H1 (cell line): ENCODE measurements around the gene SPATC1L.

GRCh38 chr21:45706468-45706894 is 63.0 kb downstream of the PCBP3 start:
- RRBS = no CpG with 5 or more reads among the region's 1 CpG
CAGE:
- cytosol, long polyA plus RNA = no peak
- long polyA plus RNA = no peak
- nucleus, long polyA plus RNA = no peak

DNA sequence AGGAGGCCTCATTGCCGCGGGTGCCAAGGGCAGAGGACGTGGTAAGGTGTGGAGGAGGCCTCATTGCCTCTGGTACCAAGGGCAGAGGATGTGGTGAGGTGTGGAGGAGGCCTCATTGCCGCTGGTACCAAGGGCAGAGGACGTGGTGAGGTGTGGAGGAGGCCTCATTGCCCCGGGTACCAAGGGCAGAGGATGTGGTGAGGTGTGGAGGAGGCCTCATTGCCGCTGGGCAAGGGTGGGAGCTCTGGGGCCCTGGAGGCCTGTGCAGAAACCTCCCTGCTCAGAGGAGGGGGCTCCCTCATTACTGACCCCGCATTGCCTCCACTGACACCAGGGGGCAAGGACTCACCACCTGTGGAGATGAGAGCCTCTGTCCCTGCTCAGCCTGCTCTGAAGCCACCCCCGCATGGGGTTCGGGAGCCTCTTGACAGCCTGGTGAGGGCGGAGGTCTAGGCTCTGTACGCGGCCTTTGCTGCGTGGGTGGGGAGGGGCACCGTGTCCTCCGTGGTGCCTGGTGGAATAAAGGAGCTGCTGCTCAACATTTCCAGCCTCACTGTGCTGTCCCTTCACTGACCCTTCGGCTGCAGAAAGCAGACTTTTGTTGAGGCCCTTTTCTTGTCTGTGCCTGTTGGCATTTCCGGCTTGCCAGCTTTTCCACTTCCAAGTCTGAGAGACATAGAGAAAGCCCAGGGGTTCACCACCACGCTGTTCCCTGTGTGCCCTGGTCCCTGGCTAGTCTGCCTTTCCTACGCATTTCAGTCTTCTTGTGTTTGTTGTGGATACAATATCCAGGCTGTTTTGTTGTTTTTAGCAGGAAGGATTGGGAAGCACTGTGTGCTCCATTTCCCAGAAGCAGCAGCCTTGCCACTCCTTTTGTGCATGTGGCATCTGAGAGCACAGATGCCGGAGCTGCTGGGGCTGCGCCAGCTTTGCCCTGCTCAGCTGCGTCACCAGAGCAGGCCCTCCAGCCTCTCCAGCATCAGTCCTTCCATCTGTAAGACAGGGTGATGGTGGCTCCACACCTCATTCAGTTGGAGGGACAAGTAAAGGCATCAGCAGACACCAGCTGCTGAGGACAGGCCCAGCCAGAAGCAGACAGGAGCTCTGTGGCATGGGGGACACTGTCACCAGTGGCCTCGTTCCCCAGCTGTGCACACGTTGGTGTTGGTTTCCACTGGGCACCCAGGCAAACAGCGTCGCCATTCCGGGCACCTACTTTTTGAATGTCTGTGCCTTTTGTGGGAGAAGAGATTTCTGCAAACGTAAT is 94.7 kb upstream of the COL6A1 start:
- RRBS = no CpG with 5 or more reads among the region's 29 CpGs
CAGE:
- cytosol, long polyA plus RNA = no peak
- long polyA plus RNA = no peak
- nucleus, long polyA plus RNA = no peak

DNA sequence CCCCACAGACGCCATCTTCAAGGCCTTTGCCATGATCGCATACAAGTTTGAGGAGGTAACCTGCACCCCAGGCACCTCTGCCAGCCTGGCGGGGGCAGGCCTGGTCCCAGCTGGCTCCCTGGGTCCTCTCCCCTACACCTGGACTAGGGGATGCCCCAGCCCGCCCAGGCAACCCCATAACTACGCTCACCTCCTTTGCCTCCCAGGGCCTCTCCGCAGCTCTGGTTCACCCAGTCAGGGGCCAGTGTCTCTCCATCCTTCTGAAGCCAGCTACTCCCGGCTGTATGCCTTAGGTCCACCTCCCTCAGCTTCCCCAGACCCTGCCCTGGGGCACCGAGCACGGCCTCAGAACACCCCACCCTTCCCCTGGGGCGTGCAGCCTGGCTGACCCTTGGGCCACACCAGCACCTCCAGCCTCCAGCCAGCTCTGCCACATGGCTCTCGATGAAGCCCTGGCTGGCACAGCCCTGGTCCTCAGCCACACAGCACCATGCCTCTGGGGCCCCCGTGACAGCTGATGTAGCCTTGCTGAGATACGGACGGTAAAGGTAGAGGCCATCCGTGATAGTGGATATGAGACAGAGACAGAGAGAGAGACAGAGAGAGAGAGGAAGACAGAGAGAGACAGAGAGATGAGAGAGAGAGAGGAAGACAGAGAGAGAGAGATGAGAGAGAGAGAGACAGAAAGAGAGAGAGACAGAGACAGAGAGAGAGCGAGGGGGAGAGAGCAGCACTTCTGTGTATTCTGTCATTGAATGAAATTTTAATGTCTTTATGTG is 80.3 kb upstream of the COL6A1 start:
- RRBS = no CpG with 5 or more reads among the region's 16 CpGs
CAGE:
- cytosol, long polyA plus RNA = no peak
- long polyA plus RNA = no peak
- nucleus, long polyA plus RNA = no peak

DNA sequence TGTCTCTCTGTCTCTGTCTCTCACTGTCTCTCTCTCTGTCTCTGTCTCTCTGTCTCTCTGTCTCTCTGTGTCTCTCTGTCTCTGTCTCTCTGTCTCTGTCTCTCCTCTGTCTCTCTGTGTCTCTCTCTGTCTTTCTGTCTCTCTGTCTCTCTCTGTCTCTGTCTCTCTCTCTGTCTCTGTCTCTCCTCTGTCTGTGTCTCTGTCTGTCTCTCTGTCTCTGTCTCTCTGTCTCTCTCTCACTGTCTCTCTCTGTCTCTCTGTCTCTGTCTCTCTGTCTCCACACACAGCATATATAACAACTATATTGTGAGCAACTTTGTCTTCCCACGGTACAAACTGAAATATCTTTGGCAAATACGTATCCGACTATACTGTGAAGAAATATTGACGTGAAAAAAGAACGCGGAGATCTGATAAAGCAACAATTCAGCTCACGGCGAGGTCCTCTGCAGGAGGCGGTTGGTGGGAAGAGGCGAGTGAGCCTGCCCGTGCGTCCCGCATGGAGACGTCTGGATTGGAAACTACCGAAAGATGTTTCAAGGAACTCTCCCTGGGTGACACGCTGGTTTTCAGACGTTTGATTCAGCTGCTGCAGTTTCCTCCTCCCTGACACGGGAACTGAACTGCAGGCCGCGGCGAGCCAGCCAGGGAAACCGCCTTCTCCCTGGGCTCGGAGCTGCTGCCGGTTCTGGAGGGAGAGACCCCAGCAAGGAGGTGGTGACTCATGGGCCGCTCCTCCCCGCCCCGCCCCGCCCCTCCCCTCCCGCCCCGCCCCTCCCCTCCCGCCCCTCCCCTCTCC is 533 bp upstream of the COL6A1 start:
- RRBS = no CpG with 5 or more reads among the region's 31 CpGs
CAGE:
- cytosol, long polyA plus RNA = start-site peak on the minus strand centred at position 691 of the sequence, 72 bp wide, 5 reads
- long polyA plus RNA = no peak
- nucleus, long polyA plus RNA = no peak

GRCh38 chr21:45986348-45986825 is 4.8 kb downstream of the COL6A1 start:
- RRBS = 83% methylated on average over 6 of the region's 20 CpGs
CAGE:
- cytosol, long polyA plus RNA = no peak
- long polyA plus RNA = no peak
- nucleus, long polyA plus RNA = no peak

GRCh38 chr21:46000389-46001422 is 19.1 kb downstream of the COL6A1 start:
- RRBS = 90% methylated on average over 10 of the region's 52 CpGs
CAGE:
- cytosol, long polyA plus RNA = no peak
- long polyA plus RNA = no peak
- nucleus, long polyA plus RNA = no peak

DNA sequence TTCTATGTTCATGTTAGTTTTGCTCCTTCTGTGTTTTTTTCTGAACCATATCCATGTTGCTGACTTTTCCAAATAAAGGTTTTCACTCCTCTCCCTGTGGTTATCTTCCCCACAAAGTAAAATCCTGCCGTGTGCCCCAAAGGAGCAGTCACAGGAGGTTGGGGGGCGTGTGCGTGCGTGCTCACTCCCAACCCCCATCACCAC is 23.3 kb downstream of the COL6A1 start:
- RRBS = no CpG with 5 or more reads among the region's 4 CpGs
CAGE:
- cytosol, long polyA plus RNA = no peak
- long polyA plus RNA = no peak
- nucleus, long polyA plus RNA = no peak

DNA sequence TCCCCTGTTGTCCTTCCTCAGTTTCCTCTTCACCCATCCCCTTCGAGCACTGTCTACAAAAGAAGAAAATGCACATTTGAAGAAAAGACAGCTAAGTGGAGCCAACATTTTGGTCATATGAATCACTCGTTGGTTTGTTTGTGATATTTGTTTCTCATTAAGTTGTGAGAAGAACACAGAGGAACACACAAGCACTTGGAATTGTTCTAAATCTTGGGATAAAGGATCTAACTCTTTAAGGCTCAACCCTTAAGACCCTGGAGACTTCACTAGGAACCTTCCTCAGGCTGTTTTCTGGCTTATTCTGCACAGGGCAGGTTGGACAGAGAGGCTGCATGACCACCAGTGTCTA is 35.4 kb upstream of the COL6A2 start:
- RRBS = no CpG with 5 or more reads among the region's 2 CpGs
CAGE:
- cytosol, long polyA plus RNA = no peak
- long polyA plus RNA = no peak
- nucleus, long polyA plus RNA = no peak

- RRBS = 95% methylated on average over 24 of the region's 60 CpGs
CAGE:
- cytosol, long polyA plus RNA = no peak
- long polyA plus RNA = no peak
- nucleus, long polyA plus RNA = no peak
Measured at GRCh38 chr21:46112074-46112761, 14.3 kb downstream of the COL6A2 start.

DNA sequence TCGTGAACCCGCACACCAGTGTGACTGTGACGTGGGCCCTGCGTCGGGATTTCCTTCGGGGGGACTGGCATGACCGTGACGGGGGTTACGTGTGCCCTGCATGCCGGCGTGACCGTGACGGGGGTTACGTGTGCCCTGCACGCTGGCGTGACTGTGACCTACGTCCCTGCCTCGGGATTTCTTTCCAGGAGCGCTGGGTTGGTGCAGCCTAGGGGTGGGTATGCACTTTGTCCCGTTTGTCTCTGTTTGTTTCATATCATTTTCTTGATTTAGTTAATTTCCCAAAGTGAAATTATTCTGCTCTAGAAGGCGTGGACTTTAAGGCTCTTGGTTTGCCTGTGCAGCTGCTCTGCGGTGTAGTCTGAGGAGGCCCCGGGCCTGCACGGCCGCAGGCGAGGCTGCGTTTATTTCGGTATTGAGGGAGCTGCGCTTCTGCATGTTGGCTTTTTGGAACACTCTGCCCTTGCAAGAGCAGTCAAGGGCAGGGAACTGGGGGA is 3.0 kb downstream of the FTCD start:
- RRBS = no CpG with 5 or more reads among the region's 29 CpGs
CAGE:
- cytosol, long polyA plus RNA = no peak
- long polyA plus RNA = no peak
- nucleus, long polyA plus RNA = no peak

DNA sequence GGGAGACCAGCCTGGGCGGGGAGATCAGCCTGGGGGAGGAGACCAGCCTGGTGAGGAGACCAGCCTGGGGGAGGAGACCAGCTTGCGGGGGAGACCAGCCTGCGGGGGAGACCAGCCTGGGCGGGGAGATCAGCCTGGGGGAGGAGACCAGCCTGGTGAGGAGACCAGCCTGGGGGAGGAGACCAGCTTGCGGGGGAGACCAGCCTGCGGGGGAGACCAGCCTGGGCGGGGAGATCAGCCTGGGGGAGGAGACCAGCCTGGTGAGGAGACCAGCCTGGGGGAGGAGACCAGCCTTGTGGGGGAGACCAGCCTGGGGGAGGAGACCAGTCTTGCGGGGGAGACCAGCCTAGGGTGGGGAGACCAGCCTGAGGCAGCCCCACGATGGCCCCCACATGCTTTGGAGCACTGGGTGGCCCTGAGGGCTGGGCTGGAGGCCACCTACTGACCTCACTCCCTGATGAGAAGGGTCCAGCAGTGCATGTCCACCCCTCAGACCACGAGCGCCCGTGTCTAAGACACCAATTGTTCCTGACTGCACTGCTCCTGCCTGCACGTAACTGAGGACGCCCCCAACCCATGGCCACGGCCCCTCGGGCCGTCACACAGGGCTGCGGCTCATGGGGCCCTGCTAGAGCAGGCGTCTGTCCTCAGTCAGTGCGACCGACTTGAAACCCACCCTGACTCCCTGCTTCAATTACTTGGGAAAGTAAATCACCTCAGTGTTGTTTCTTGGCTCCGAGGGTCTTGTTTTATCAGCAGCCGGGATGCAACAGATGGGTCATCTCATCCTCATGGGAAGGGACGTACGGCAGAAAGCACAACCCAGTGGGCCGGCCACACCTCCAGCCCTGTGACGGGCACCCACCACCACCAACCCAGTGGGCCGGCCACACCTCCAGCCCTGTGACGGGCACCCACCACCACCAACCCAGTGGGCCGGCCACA is at the start of gene SPATC1L:
Gene SPATC1L (minus strand): TSS at position 819 of the 945 bp plus-strand sequence.
- RRBS = 1% methylated on average over 4 of the region's 30 CpGs
CAGE:
- cytosol, long polyA plus RNA = start-site peak on the minus strand centred at position 802 of the sequence, 45 bp wide, 2,202 reads
- long polyA plus RNA = start-site peak on the minus strand centred at position 802 of the sequence, 53 bp wide, 2,183 and 1,544 reads in 2 replicates
- nucleus, long polyA plus RNA = start-site peak on the minus strand centred at position 800 of the sequence, 40 bp wide, 1,321 reads

GRCh38 chr21:46249976-46251124 is 21.8 kb upstream of the LSS start:
- RRBS = no CpG with 5 or more reads among the region's 10 CpGs
CAGE:
- cytosol, long polyA plus RNA = no peak
- long polyA plus RNA = no peak
- nucleus, long polyA plus RNA = no peak

DNA sequence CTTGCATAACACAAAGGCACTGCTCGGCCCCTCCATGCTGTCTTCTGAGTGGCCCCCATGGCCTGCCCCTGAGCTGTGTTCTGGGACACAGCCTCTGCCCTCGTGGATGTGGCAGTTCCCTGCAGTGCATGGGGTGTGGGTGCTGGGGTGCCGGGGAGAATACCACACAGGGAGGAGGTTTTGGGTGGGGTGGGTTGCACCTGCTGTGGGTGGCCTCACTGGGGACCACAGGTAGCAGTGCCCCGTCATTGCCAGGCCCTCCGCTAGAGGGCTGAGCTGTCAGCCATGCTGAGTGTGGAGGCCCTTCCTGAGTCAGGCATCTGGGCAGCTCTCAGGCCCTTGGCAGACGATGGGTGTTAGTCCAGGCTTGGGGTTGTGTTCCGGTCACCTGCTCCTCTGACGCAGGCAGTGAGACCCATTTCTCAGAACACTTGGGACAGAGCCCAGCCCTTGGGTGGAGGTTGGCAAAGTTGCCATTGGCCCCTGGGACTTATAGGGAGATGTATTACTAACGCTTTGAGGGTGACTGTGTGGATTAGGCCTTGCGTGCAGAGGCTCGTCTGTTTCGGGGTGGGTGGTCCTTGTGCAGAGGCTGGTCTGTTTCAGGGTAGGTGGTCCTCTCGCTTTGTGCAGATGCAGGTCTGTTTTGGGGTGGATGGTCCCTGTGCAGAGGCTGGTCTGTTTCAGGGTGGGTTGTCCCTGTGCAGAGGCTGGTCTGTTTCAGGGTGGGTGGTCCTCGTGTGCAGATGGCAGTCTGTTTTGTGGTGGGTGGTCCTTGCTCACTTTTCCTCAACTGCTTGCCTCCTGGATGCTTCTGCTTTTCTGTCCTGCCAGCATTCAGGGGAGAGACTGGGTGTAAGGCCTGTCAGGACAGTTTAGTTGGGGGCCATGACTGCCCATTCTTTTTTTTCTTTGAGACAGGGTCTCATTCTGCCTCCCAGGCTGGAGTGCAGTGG is 24.0 kb downstream of the PCNT start:
- RRBS = no CpG with 5 or more reads among the region's 14 CpGs
CAGE:
- cytosol, long polyA plus RNA = no peak
- long polyA plus RNA = no peak
- nucleus, long polyA plus RNA = no peak

DNA sequence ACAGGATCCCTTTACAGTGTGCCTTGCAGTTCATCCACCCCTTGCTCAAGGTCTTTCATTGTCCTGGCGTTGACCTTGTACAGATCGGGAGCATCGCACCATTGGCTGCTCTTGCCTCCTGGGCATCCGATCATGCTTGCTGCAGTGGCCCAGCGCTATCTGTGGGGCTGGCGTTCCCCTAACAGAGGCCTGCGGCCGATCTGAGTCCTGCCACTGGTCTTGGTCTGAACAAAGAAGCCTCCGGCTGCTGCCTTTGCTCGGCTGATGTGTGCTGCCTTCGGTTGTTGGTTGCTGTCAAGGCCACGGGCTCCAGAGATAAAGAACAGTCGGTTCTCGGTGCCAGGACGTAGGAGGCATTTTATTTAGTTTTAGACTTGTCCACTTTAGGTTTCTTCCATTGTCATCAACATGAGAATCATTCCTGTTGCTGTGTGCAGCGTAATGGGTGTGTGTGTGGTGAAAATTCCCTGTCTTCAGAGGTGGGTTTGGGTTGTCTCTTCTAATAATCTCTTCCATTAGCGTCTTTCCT is 39.0 kb downstream of the PCNT start:
- RRBS = no CpG with 5 or more reads among the region's 17 CpGs
CAGE:
- cytosol, long polyA plus RNA = no peak
- long polyA plus RNA = no peak
- nucleus, long polyA plus RNA = no peak